AG09319 (cell line): Measurements from ENCODE around the genes COX6A2, SLC5A2, KRBOX5 and SHCBP1.

DNA sequence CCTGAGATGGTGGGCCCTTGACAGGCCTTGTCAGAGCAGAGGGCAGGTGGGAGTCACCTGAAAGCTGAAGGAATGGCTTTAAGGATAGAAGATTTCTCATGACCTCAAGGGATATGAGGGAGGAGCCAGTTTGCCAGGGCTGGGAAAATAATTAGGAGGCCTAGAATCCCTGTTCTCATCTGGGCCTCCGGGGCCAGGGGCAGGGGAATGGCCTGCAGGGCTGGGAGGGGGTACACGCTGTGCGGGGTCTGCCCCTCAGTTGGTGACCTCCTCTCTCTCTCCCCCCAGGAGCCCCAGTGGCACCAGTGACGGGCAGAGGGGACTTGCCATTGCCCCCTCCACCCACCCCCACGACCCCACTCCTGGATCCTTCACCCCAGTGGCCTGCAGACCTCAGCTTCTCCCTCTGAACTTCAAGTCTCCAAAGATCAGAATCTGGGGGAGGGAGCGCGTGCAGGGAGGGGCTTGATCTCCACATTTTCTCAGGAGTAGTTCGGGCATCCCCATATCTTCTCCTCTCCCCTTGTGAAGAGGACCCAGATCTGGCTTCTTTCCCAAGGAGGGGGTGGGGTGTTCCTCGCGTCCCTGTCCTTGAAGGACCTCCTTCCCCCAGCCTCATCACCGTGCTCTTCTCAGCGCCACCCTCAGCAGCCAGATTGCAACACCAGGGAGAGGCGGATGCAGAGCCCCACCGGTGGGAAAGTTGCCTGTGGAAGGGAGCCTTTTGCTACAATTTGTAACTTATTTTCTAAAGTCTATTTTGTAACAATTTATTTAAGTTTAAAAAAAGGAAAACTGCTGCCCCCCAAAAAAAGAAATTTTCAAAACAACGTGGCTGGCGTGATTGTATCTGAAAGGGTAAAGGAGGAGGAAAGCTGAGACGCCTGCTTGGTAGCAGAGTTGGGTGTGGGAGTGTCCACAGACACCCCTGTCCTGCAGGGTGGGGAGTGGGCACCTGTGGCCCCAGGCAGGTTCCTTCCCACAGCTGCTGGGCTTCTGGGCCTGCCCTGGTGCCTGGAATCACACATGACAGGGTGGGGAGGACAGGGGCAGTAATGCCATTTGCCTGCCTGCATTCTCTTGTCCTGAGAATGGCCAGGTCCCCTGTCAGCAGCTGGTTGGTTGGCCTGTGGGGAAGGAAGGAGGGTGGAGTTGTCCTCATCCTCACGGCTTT, 5.7 kb downstream of the PRSS53 start:
- RRBS: no CpG with 5 or more reads among the region's 18 CpGs

DNA sequence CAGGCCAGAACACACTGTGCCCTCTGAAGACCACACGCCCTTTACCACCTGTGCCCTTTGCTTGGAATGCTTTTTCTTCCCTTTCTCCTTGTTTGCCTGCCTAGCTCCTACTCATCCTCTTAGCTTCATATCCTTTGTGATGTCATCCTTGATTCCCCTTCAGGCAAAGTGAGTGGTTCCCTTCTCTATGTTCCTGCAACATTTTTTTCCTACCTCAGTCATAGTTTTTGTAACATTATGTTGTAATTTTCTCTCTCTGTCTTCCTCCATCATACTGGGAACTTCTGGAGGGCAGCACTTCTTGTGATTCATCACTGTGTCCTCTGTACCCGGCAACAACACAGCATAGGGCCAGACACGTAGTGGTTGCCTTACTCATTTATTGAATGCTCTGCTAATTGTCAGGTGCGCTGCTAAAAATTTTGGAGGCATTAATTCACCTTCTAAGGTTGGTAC, 973 bp downstream of the KAT8 start:
- RRBS: no CpG with 5 or more reads among the region's 4 CpGs

DNA sequence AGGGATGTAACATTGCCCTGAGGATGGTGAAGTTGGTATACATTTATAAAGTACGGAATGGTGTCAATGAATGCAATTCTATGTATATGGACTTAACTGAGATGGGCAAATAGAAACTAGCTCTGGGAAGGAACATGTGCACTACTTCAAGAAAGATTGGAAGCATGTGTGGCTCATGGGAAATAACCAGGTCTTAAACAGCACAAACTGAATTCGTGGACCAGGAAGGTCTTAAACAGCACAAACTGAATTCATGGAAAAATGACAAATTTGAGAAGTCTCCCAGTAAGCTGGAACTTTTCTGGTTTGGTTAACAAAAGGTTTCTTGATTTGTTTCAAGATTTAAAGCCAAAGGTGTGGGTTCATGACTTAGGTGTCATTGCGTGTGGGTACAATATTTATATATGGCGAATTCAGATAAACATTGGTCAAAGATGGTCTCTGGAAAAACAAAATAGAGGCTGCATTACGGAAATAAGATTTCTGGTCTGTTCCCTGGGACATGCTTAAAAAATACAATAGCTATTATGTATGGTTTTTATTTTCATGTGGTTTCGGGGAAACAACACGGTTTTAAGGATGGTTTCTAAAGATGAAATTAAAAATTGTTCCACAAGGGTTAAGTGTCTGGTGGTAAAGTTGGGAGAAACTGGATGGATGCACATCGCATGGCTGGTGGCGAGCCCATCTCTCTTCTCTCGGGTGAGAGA, 7.5 kb downstream of the FUS start:
- RRBS: no CpG with 5 or more reads among the region's 10 CpGs

DNA sequence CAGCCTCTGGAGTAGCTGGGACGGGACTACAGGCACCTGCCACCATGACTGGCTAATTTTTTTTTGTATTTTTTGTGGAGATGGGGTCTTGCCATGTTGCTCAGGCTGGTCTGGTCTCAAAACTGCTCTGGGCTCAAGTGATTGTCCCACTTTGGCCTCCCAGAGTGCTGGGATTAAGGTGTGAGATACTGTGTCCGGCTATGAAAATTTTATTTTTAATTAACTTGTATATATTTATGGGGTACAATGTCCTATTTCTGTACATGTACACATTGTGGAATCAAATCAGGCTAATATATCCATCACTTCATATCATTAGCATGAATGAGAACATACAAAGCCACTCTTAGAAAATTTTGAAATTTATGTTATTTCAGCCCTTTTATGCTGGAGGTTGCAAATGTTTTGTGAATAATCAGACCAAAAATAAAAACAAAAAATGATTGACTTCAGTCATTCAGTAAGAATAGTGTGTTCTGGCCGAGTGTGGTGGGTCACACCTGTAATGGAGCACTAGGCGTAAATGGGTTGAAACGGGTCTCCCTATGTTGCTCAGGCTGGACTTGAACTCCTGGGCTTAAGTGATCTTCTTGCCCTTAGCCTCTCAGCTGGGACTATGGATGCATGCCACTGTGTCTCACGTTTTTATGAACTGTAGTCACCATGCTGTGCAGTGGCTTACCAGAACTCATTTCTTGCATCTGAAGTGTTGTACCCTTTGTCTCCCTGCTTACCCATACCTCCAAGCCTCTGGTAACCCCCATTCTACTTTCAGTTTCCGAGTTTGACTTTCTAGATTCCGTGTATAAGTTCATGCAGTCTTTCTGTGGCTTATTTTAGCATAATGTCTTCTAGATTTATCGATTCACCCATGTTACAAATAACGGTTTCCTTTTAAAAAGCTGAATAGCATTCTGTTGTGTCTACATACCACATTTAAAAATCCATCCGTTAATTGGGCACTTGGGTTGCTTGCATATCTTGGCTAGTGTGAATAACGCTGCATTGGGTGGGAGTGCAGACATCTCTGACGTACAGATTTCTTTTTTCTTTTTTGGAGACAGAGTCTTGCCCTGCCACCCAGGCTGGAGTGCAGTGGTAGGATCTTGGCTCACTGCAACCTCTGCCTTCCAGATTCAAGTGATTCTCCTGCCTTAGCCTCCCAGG, 7.8 kb downstream of the PYCARD start:
- RRBS: no CpG with 5 or more reads among the region's 13 CpGs

DNA sequence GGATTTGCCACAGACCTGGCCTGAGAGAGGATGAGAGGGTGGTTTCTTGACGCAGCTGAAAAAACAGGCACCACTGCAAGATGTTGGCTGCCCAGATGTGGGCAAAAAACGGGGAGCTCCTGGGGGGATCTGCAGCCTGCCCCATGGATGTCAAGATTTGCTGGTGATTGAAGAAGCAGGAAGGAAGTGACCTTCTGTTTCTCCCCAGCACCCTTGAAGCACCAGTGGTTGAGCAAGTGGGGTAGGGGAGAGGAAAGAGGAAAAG, 6.9 kb downstream of the ITGAD start:
- RRBS: no CpG with 5 or more reads among the region's 2 CpGs

DNA sequence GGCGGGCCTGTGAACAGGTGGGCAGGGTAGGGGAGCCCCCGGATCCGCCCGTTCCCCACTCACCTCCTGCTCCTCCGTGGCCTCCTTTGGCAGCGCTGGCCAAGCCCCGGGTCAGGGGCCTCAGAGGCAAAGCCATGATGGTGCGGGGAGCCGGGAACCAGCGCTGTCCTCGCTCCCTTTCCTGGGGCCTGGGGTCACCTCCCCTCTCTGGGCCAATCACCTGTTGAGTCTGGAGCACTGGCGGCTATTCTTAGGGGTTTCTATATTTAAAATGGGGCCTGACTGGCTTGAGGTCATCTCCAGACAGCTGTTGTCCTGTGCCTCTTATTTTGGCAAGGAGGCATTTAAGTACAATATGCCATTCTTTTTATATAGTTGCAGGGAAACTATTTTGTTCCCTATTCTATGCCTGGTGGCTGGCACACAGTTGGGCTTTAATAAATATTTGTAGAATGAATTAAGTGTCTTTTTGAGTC, at the start of gene COX6A2:
TSS of gene COX6A2 (minus strand) at position 171 of the 476 bp plus-strand sequence.
- RRBS: 24% methylated on average over 5 of the region's 12 CpGs

GRCh38 chr16:31453233-31454370, 5.7 kb upstream of the ARMC5 start:
- RRBS: 12% methylated on average over 3 of the region's 25 CpGs

DNA sequence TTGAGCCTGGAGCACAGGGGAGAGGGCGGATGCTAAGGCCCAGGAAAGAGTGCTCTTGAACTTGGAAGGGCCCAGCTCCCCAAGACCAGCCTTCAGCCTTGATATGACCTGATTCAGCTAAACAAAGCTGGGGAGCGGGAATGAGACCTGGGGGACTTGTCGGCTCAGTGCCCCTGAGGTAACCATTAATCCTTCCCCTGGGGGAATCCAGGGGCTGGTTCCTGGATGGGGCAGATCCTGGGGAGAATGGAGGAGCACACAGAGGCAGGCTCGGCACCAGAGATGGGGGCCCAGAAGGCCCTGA, at the start of gene SLC5A2:
TSS of gene SLC5A2 (plus strand) at position 233 of the 304 bp plus-strand sequence.
- RRBS: no CpG with 5 or more reads among the region's 4 CpGs

DNA sequence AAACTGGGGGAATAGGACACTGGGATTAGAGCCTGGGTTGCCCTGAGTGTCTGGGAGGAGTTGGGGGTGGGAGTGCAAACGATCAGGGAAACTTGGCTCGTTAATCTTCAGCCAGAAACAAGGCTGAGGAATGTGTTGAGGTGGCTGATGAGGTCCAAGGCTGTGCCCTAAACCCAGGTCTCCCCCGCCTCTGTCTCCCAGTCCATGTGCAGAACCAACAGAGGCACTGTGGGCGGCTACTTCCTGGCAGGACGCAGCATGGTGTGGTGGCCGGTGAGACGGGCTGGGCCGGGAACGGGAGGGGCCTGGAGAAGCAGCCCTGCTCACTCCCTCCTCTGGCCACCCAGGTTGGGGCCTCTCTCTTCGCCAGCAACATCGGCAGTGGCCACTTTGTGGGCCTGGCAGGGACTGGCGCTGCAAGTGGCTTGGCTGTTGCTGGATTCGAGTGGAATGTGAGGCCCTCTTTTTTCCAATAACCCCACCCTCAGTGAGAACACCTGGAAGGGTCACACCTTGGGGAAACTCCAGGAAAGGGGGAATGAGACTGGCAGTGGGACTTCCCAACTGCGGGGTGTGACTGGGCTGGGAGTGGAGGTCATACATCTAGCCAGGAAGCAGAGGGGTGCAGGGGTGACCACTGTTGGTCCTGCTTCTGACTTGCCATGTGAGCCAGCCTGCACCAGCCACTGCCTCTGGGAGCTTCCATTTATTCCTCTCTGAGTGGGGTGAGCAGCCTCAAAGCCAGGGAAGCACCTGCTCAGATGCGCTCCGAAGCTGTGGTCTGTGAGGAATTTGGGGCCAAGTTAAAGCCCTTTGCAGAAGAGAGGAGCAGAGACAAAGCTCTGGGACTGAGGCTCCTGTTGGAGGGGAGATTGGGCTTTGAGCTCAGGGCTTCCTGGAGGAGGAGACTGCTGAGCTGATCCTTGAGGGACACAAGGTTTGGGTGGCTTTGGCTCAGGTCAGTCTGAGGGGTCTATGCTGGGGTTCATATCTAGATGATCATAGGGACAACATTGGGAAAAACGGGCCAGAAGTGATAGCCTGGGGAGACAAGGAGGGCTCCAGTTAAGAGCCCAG, 1.9 kb downstream of the SLC5A2 start:
- RRBS: no CpG with 5 or more reads among the region's 17 CpGs

GRCh38 chr16:31700799-31701547, 12.1 kb upstream of the KRBOX5 start:
- RRBS: no CpG with 5 or more reads among the region's 38 CpGs

GRCh38 chr16:31712924-31714062, at the start of gene KRBOX5:
Gene KRBOX5 (plus strand): TSS chr16:31713244.
- RRBS: 2% methylated on average over 11 of the region's 62 CpGs

DNA sequence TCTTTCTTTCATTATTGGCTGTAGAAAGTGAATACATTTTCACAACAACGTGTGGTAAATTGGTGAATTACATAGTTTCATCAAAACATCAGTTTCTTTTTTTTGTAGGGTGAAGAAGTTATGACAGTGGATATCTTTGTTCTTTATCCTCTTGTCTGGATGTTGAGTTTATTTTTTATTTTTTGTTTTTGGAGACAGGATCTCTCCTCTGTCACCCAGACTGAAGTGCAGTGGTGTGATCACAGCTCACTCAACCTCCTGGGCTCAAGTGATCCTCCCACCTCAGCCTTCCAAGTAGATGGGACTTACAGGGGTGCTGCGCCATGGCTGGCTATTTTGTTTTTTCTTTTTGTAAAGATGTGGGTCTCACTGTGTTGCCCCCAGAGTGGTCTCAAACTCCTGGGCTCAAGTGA, 2.4 kb downstream of the ZNF267 start:
- RRBS: no CpG with 5 or more reads among the region's 2 CpGs

- RRBS: no CpG with 5 or more reads among the region's 8 CpGs
These were observed 192.3 kb upstream of the TP53TG3 start for GRCh38 chr16:32868311-32868662.

DNA sequence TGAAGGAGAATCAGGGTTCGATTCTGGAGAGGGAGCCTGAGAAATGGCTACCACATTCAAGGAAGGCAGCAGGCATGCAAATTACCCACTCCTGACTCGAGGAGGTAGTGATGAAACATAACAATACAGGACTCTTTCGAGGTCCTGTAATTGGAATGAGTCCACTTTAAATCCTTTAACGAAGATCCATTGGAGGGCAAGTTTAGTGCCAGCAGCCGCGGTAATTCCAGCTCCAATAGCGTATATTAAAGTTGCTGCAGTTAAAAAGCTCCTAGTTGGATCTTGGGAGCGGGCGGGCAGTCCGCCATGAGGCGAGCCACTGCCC, 701.0 kb downstream of the TP53TG3F start:
- RRBS: no CpG with 5 or more reads among the region's 11 CpGs

DNA sequence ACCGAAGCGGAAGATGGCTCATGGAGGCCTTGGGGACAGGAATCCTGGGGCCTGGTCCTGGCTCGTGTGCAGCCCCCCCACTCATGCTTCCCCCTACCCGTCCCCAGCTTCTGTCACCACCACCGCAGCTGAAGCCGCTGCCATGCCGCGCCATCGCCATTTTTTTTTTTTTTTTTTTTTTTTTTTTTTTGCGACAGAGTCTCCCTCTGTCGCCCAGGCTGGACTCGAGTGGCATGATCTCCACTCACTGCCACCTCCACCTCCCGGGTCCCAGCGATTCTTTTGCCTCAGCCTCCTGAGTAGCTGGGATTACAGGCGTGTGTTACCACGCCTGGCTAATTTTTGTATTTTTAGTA, 1683.6 kb downstream of the TP53TG3F start:
- RRBS: no CpG with 5 or more reads among the region's 16 CpGs

GRCh38 chr16:46620632-46621709, at the start of gene SHCBP1:
Gene SHCBP1 (minus strand): TSS chr16:46621379.
- RRBS: 1% methylated on average over 22 of the region's 61 CpGs

GRCh38 chr16:46637845-46638061, 16.6 kb upstream of the SHCBP1 start:
- RRBS: no CpG with 5 or more reads among the region's 3 CpGs

GRCh38 chr16:46690007-46690511, 600 bp downstream of the ORC6 start:
- RRBS: 0% methylated on average over 5 of the region's 29 CpGs

- RRBS: 56% methylated on average over 3 of the region's 15 CpGs
These were observed 16.0 kb downstream of the MYLK3 start for GRCh38 chr16:46732112-46732597.

GRCh38 chr16:46746654-46747349, 1.3 kb downstream of the MYLK3 start:
- RRBS: no CpG with 5 or more reads among the region's 12 CpGs